ENCODE data around the gene NRARP.

GRCh38 chr9:137170222-137170569 is 345 bp upstream of the LRRC26 start:
- PRO-cap = no peak

GRCh38 chr9:137240062-137241082 is 715 bp upstream of the TUBB4B start:
- PRO-cap = bidirectional peak, plus-strand start at chr9:137240415, minus-strand start at chr9:137240288; unidirectional peak, minus-strand start at chr9:137240797; unidirectional peak, minus-strand start at chr9:137240902; unidirectional peak, minus-strand start at chr9:137240944

DNA sequence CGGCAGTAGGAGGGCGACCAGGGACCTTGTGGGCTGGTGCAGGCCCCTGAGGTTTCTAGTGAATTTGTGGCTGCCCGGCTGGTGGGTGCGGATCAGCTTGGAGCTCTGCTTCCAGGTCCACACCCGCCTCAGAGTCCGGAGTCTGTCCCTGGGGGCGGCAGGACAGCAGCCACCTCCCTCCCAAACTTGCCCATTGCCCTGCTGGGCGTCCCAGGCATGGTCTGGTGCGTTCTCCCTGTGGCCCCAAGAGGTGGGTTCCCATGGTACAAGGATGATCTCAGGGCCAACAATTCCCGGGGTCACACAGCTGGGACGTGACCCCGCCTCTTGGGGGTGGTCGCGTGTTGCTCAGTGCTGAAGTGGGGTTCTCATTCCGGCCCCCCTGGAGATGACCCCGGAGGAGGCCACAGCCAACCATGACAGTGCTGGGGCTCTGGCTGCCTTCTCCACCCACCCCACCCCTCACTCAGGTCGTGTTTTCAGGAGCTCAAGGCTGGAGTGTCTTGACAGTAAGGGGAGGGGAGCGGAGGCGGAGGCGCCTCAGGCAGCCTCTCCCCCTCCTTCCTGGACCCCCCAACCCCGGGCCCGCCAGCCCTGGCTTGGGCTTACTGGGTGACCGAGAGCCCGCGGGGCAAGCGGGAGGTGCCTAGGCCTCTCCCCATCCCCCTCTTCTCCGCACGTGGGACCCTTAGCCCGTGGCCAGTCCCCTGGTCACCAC is 2.6 kb downstream of the TOR4A start:
- PRO-cap = no peak

- PRO-cap = bidirectional peak, plus-strand start at chr9:137302455, minus-strand start at chr9:137302265
Measured at GRCh38 chr9:137302131-137302772, at the start of gene NRARP. NRARP (minus strand) TSS chr9:137302271.

DNA sequence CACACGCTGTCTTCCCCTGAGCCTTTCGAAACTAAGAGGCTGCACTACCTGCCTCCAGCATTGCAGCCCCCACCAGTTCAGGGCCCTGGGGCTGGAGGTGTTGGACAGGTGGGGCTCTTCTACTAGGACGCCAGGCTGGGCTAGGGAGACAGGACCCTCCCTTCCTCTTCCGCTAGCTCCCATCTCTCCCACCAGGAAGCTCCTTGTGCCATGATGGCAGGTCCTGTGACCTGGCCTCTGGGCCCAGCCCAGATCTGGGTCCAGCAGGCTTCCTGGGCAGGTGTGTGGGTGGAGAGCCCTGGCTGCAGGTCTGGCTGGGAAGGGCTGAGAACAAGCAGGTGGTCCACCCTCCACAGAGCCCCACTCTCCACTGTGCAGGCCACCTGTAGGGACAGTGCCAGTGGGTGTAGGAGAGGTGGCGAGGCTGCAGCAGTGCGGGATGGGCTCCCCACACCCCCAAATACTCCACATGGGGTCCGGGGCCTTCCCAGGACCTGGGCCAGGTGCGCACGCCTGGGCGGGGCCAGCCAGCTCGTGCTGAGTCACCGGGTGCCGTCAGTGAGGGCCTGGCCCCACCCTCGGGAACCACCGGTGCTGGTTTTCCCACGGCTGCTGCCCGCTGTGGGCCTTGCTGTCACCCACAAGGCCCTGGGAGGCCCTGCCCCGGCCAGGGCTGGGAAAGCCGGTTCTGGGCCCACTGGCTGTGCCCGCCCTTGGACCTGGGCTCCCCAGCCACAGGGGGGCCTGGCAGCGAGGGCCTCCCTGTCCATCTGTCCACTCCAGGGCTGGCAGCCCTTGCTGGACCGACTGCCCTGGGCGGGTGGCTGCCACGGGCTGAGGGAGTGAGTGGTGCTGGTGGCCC is 9.2 kb upstream of the NRARP start:
- PRO-cap = no peak

GRCh38 chr9:137311967-137312770 is 10.1 kb upstream of the NRARP start:
- PRO-cap = no peak

GRCh38 chr9:137353364-137354333 is 51.6 kb upstream of the NRARP start:
- PRO-cap = no peak

DNA sequence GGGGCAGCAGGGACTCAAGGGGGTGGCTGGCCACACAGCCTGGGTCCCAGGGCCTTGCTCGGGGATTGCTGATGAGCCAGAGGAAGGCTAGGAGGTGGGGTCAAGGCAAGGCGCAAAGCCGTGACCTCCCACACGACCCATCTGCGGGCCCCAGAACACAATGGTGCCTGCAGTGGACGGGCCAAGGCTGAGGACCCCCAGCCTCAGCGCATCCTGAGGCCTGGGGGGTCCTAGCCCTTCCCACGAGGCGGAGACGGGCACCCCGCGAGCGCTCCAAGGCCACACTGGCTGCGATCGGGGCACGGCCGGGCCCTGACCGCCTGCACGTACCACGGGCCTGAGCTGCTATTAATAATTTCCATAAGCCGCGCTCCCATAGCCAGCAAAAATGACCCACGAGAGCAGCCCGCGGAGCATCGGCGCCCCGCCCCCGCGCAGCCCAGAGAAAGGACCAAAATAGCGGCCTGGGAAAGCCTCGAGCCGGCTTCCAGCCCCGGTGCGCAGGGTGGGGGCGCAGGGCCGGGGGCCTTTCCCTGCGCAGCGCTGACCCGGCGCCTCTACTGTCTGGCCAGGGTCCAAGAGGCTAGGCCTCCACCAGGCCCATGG is 54.6 kb downstream of the EXD3 start:
- PRO-cap = no peak

DNA sequence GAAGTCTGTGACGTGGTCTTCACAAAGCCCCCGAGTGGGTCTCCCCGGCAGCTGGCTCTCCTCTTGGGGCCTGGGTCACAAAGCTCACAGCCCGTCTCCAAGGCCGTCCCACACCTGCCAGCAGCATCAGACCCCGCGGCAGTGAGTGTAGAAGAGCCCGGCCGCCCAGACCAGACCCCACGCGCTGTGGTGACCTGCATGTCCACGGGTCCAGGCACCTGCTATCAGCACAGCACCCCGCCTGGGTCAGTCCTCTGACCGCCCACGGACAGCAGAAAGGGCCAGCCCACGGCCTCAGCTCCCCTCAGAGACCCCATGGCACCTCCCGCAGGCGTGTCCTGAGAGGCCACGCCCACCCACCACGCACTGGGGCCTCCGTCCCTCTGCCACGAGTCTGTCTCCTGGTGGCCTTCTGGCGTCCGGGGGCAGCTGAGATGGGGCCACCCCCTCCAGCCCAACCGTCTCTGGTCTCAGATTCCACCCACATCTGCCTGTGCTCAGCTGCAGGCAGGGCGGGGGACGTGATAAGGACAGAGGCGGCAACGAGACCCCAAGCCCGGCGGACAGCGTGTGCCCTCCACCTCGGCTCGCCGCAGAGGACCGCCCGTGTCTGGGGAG is 34.2 kb downstream of the EXD3 start:
- PRO-cap = no peak

- PRO-cap = no peak
Measured at GRCh38 chr9:137406223-137406801, 16.6 kb downstream of the EXD3 start.

DNA sequence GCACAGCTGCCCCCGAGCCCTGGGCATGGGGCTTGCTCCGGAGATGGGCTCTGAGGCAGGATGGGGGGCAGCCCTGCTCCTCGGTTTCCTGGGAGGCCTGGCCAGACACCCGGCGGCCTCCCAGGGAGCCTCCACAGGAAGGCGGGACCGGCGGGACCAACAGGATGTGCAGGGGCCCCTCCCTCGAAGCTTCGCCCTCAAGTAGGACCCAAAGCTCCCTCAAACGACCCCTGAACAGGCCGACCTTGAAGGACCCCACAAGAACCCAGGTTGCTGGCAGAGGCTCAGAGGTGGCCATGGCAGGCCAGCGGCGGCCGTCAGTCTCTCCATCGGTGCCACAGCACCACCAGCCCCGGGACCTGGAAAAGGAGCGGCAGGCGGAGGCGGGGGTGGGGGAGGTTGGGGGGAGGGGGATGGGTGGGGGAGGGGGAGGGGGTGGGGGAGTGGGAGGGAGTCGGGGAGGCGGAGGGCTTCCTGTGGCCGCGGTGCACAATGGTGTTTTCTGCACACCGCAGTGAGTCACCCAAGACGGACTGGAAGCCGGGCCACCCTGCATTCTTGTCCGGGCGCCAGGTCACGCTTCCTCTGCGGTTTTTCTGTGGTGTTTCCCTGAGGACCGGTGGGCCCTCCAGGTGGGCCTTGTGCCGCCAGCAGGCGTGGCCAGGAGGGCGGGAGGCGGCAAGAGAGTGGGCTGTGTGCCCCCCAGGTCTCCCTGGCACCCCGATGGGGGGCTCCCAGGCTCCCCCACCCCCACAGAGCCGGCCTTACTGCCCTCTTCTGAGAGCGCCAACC is 11.5 kb downstream of the EXD3 start:
- PRO-cap = no peak

DNA sequence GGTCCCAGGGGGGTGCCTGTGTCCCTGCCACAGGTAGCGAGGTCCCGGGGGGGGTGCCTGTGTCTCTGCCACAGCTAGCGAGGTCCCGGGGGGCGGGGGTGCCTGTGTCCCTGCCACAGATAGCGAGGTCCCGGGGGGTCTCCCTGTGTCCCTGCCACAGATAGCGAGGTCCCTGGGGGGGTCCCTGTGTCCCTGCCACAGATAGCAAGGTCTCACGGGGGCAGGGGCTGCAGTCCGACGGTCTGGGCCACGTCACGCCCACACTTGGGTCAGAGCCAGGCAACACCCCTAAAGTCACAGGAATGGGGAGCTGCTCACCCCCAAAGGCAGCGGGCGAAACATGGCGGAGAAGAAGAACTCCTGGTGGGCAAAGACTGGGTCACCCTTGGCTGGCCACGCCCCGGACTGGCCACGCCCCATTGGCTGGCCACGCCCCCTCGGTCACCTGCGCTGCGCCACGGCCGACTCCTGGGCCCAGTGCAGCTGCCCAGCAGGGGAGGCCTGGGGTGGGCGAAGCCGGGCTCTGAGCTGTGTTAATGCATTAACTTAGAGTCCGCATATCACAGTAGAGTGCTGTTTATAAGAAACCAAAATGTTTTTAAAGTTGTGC is 6.9 kb downstream of the NOXA1 start:
- PRO-cap = no peak

DNA sequence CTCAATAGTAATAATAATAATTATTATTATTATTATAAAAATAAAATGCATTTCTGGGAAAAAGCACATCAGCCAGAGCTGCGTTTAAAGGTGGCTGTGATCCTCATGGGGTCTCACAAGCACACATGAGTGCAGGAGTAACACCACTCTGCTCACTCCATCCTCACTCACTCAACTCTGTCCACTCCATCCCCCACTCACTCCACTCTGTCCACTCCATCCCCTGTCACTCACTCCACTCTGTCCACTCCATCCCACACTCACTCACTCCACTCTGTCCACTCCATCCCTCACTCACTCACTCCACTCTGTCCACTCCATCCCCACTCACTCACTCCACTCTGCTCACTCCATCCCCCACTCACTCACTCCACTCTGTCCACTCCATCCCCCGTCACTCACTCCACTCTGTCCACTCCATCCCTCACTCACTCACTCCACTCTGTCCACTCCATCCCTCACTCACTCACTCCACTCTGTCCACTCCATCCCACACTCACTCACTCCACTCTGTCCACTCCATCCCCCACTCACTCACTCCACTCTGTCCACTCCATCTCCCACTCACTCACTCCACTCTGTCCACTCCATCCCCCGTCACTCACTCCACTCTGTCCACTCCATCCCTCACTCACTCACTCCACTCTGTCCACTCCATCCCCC is 33.3 kb downstream of the PNPLA7 start:
- PRO-cap = no peak

GRCh38 chr9:137550777-137551720 is 630 bp upstream of the MRPL41 start:
- PRO-cap = bidirectional peak, plus-strand start at chr9:137551919, minus-strand start at chr9:137551541

DNA sequence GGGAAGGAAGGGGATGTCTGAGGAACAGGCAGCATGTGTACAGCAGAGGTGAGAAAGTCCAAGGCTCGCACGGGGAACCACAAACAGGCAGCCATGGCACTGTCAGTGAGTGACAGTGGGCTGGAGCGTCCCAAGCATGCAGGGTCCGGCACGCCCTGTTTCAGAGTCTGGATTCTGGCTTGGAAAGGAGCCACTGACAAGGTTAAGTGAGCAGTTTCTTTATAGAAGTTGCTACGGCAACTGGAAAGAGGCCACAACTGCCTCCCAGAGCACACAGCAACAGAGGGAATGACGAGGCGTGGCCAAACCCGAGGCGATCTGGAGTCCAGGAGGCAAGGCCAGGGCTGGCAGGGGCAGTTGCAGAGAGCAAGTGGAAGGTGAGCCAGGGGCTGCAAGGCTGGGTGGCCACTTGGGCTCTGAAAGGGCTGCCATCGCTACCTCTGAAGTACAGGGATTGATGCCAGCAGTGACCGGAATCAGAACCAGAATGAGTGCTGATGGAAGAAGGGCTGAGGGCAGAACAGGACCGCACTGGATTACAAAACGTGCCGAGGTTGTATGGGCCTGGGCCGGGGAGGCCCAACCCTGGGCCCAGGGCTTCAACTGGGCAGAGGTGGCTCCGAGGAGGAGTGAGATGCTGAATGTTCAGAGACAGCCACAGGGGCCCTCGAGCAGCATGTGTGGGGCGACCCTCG is 4.5 kb downstream of the MRPL41 start:
- PRO-cap = unidirectional peak, plus-strand start at position 362 of the sequence

DNA sequence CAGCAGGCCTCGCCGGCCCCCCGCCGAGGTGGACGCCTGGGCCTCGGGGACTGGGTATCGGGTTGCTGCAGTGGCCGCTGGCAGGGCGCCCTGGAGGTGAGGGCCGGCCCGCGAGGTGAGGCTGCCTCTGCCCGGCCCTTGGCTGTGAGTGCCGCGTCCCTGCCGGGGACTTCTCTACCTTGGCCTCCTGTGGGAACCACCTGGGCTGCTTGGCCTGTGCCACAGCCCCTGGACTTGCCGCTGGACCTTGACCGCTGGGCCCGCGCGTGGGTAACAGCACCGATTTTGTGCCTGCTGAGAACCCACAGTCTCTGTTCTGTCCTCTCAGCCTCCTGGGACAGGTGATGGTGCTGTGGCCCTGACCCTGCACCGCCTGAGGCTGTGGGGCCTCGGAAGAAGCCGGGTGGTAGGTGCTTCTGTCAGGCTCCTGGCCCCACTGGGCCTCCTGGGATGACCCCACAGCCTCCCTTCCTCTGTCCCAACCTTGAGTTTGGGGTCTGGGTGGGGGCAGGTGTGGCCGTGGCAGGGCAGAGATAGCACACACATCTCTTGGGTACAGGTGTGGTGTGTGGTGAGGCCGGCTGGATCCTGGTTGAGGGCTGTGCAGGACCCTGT is 896 bp downstream of the ARRDC1 start:
- PRO-cap = no peak

GRCh38 chr9:137606890-137607616 is 1.6 kb downstream of the ARRDC1 start:
- PRO-cap = no peak

DNA sequence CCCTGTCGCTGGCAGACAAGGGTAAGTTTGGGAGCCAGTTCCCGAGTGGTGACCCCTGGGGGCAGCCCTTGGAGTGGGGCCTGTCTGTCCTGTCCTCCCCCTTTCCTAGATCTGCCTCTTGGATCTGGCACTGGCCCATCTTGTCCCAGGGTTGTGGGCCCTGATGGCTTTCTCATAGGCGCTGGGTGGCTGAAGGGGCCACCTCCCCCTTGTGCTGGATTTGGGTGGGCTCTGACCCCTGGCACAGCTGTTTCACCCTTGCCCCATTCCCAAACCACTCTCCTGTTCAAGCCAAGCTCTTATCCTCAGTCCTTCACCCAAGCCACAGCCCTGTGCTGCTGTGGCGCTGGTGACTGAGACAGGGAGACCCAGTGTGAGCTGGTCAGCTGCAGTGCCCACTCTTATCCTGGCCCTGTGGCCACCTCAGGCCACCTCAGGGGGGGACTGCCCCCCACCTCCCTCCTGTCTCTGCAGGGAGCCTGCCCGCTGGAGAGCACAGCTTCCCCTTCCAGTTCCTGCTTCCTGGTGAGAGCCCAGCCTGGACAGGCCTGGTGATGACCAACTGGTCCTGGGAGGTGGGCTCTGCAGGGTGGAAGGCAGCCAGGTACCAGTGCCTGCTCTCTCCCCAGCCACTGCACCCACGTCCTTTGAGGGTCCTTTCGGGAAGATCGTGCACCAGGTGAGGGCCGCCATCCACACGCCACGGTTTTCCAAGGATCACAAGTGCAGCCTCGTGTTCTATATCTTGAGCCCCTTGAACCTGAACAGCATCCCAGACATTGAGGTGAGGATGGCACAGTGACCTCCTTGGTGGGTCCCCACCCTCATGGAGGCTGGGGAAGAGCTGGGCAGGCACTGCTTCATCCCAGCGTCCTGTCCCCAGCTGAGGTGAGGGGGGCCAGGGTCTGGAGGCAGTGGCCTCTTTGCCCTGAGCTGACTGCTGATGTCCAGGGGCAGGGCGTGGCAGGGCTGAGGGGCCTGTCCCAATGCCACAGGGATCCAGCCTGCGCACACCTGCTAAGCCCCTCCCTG is 5.5 kb upstream of the EHMT1 start:
- PRO-cap = no peak

DNA sequence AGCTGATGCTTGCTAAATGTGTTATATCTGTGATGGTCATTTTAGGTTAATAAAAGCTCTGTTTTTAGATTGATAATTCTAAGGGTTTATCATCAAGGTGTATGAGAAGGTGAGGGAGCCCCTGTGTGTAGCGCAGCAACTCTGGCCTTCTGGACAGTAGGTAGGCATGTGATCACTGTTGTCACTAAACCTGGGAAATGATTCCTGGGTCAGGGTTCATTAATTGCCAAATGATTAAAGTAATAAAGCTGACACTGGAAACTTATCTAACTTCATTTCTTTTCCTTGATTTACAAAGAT is 2.2 kb downstream of the EHMT1 start:
- PRO-cap = no peak

- PRO-cap = no peak
Measured at GRCh38 chr9:137682260-137683052, 63.7 kb downstream of the EHMT1 start.

Measured in ReNcell CX (cell line).